ENCODE data around the genes LST1, LY6G5B, ABHD16A and LY6G6F.

GRCh38 chr6:31272499-31273357 is 836 bp upstream of the HLA-C start:
- RRBS: no CpG with 5 or more reads among the region's 9 CpGs

DNA sequence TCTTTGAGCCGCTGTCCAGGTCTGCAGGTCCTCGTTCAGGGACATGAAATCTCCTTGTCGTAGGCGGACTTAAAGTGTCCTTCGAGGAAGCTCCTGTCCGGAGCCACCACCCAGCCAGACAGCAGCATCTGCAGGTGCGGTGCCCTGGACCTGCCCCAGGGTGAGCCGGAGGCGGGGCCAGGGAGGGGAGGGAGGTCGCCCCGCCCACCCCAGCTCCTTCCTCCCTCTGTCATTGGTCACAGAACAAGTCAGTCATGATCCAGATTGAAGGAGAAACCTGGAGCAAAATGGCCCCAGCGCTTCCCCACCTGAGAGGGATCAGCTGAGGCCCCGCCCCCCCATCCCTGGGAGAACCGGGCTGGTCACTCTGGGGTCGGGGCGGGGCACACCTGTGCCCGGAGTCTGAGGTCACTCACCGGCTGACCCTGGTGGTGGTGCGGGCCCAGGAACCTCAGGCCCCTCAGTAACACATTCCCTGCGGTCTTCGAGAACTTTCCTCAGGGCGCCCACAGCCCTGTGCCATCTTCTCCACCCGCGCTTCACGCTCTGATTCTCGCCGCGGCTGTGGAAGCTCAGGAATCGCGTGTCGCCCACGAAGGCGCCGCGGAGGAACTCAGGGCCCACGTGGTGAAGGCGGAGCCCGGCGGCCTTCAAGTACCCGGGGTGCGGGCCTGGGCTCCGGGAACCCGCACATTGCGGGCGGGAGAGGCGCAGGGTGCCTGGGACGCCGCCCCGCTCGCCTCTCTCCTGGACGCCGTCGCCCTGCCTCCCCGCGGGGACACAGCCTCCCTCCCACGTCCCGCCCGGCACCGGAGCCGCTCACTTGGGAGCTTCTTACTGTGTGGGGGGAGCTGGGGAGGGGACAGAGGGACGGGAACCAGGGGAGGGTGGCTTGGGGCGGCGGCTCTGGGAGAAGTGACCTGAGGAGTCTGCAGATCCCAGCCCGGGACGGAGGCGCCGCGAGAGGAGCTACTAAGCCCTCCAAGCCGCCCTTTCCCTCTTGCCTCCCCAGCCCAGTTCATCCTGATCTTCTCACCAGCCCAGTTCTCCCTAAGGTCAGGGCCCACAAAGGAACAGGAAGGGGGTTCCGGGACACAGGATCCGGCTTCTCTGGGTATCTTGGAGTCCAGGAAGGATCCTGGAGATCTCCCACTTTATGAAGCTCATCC is 36.4 kb upstream of the HLA-C start:
- RRBS: 6% methylated on average over 7 of the region's 71 CpGs

DNA sequence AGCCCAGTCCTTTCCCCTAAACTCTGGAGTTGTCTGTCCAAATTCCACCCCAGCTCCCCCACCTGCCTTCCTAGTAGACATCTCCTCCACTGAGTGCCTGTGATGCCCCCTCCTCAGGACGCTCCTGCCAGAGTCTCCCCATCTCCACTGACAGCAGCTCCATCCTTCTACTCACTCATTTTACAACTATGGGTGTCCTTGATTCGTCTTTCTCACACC is 4.9 kb downstream of the HLA-B start:
- RRBS: no CpG with 5 or more reads among the region's 2 CpGs

GRCh38 chr6:31378301-31378796 is 21.4 kb upstream of the HLA-B start:
- RRBS: no CpG with 5 or more reads among the region's 7 CpGs

GRCh38 chr6:31531682-31532076 is 2.9 kb downstream of the MCCD1 start:
- RRBS: no CpG with 5 or more reads among the region's 4 CpGs

DNA sequence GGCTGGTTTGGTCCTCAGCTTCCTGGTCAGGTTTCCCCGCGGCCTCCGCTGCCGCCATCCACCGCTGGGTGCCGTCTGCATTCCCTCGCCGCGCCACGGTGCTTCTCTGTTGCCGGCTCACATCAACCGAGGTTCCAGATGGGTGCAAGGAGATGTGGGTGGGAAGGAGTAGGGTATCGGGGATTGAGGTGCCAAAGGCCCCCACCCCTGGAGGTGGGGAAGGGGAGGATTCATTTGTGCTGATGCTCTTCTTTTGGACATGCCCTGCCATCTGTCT is 5.8 kb downstream of the MCCD1 start:
- RRBS: no CpG with 5 or more reads among the region's 13 CpGs

DNA sequence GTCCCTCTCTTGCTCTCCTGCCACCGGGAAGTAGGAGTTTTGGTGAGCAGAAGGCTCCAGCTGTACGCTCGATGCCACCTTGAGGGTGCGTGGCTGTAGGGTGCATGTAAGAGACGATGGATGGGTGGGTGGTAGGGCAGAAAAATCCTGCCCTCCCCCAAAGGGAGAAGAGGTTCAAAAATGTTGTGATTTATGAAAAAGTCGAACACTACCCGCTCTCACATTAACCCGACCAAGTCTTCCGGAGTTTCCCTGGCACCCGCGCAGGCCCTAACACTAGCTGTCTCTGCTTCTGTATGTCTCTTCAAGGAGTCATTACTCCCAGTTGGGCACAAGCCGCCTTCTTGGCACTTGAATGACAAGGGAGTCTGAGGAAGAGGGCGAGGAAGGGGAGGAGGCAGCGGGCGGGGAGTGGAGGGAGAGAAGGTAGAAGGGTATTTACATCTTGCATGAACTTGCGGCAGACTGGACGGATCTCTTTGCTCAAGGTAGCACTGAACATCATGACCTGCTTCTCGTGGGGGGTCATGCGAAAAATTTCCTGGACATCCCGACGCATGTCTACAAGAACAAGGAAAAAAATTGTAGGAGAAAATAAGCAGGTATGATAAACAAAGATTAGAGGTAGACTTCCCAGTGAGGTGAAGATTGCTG is 6.3 kb downstream of the MCCD1 start:
- RRBS: no CpG with 5 or more reads among the region's 21 CpGs

DNA sequence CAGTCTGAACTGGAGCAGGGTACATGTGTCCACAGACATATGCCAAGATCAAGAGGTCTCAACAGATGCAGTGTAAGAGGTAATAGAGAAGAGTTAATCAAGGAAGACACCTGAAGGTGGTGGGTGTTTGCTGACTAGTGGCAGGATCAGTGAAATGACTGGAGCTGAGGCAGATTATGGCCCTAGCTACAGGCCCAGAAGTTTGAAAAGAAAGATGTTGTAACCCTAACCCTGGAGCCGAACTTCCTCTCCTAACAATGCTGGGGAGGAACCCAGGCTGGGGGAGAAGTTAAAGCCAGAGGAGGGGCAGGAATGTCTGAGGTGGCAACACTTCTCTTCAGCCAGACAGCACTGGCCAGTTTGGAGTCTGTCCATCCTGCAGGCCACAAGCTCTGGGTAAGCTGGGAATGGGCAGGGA is at the start of gene LST1:
TSS of gene LST1 (plus strand) at position 358 of the 418 bp plus-strand sequence.
- RRBS: no CpG with 5 or more reads among the region's 1 CpG

DNA sequence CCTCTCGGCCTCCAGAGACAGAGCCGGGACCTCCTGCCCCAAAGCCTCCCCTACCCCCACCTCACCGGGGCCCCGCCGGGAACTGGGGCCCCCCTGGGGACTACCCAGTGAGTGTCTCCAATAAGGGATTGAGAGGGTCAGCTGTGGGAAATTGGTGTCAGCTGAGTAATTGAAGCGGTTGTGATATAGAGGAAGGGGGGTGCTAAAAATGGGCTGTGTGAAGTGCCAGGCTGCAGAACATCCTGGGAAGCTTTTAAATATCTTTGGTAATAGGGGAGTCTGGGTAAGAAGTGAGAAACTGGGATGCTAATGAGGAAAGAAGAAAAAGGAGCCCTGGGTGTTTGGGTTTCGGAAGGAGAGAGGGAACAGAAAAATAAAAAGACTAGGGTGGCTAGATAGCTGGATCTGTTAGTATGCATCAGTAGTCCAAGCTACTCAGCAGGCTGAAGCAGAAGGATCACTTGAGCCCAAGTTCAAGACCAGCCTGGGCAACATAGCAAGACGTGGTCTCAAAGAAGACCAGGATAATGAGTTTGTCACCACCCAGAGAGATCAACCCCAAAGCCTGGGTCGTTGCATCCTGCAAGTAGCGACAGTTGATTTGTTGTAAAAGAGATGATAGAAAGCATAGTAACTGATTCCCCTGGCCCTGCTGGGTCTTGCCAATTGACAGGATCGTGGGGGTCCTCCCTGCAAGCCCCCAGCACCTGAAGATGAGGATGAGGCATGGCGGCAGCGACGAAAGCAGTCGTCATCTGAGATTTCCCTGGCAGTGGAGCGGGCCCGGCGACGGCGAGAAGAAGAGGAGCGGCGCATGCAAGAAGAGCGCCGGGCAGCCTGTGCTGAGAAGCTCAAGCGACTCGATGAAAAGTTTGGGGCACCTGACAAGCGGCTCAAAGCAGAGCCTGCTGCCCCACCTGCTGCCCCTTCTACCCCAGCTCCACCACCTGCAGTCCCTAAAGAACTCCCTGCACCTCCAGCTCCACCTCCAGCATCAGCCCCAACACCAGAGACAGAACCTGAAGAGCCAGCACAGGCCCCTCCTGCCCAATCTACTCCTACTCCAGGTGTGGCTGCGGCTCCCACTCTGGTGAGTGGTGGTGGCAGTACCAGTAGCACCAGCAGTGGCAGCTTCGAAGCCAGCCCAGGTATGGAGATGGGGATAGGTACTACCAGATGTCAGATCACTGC is 7.0 kb downstream of the PRRC2A start:
- RRBS: 99% methylated on average over 7 of the region's 29 CpGs

DNA sequence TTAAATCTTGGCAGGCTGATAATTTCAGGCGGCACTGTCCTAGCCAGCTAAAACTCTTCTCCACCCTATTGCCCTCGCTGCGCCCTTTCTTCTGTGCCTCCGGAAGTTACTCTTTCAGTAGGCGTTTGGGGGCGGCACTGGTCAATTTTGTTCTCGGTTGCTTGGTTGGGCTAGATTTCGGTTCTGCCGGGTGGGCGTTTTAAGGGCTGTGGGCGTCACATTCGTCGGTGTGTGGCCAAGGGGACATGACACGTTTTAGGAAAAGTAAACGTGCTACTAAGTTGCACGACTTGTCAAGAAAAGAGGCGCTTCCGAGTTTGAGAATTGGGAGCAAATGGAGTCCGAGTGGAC is 403 bp upstream of the BAG6 start:
- RRBS: 2% methylated on average over 6 of the region's 19 CpGs

GRCh38 chr6:31669669-31670272 is at the start of gene LY6G5B:
Gene LY6G5B, plus strand, starts transcription at chr6:31669976.
- RRBS: no CpG with 5 or more reads among the region's 9 CpGs

GRCh38 chr6:31702458-31703514 is at the start of gene ABHD16A:
Gene ABHD16A, minus strand, starts transcription at chr6:31703324.
- RRBS: 2% methylated on average over 16 of the region's 56 CpGs

DNA sequence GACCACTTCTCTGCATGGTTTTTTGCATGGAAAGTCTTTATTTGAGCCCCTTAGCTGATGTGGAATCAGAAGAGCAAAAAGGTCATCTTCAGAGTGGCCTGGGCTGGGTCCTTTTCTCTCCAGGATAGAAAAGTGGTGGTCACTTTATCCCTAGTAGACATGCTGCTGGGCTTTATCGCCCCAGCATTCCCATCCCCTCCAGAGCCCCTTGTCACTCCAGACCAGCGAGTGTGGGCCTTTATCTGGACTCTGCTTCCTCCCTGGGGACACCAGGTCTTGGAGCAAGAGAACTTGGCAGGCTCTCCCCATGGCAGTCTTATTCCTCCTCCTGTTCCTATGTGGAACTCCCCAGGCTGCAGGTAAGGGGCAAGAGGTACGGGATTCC is at the start of gene LY6G6F:
TSS of gene LY6G6F (plus strand) at position 267 of the 385 bp plus-strand sequence.
- RRBS: no CpG with 5 or more reads among the region's 3 CpGs

GRCh38 chr6:31726469-31727117 is 2.5 kb downstream of the DDAH2 start:
- RRBS: no CpG with 5 or more reads among the region's 2 CpGs

- RRBS: 40% methylated on average over 2 of the region's 10 CpGs
Observed at GRCh38 chr6:31736770-31737317, 514 bp upstream of the CLIC1 start.

GRCh38 chr6:31775065-31775550 is 2.0 kb downstream of the VWA7 start:
- RRBS: no CpG with 5 or more reads among the region's 6 CpGs

DNA sequence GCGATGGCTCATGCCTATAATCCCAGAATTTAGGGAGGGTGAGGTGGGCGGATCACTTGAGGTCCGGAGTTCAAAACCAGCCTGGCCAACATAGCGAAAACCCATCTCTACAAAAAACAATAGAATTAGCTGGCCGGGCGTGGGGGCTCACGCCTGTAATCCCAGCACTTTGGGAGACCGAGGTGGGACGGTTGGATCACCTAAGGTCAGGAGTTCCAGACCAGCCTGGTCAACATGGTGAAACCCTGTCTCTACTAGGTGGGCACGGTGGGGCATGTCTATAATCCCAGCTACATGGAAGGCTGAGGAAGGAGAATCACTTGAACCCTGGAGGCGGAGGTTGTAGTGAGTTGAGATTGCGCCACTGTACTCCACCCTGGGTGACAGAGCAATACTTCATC is 4.0 kb downstream of the HSPA1B start:
- RRBS: no CpG with 5 or more reads among the region's 12 CpGs

- RRBS: no CpG with 5 or more reads among the region's 3 CpGs
Observed at GRCh38 chr6:31875099-31875575, 3.7 kb downstream of the SLC44A4 start.

DNA sequence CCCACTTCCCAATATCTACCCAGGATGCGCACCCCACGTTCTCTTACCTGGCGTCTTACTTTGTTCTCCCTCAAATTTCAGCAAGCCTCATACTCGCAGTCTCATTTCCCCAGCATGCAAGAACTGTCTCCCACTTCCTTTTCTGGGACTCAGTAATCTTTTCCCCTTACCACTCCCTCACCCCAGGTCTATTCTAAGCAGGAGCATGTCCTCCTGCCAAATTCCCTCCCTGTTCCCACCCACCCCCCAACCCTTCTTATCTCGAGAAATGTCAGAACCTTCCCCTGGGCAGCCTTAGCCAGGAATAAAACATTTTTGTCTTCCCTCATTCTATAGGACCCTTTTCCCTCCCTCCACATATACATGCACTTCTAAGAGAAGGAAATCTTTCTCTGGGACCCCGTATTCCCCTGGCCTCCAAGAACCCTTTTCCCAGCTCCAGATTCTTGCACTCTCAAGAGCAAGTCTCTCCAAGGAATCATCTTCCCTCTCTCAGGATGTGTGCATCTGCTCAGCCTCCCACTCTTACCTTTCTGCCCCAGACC is 1.9 kb upstream of the EHMT2 start:
- RRBS: no CpG with 5 or more reads among the region's 6 CpGs

DNA sequence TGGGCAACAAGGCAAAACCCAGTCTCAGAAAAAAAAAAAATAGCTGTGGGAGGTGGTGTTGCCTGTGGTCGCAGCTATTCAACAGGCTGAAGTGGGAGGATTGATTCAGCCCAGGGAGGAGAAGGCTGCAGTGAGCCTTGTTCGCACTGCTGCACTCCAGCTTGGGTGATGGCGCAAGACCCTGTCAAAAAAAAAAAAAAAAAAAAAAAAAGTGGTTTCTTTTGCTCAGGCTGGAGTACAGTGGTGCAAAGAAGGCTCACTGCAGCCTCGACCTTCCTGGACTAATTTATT is 5.5 kb upstream of the ZBTB12 start:
- RRBS: no CpG with 5 or more reads among the region's 4 CpGs